Airway epithelial cell (primary cell): ENCODE measurements around a stretch of chr6.

- RAMPAGE, long total RNA: no peak
Observed at GRCh38 chr6:180091-180631, 112.1 kb upstream of the DUSP22 start.

- RAMPAGE, long total RNA: no peak
Observed at GRCh38 chr6:320624-320974, 28.3 kb downstream of the DUSP22 start.

DNA sequence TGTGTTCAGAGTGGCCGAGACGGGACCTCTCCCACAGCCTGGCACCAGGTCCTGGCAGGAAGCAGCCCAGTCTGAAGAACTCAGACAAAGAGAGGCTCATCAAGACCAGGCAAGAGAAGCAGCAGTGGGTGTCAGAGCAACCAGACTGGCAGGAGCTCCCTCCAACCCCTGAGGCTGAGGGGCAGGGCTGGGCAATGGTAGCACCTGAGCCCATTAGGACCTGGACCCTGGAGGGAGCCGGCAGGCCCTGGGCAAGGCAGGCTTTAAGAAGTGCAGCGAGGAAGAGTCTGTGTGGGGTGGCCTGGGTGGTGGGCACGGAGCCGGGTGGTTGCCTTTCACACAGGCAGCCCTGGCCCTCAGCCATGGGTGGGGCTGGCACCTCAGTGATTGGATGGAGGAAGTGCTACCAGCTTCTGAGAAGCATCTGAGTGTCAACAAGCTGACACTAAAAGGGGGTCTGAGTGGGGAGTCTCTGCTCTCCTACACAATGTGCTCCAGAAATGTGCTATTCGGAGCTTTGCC, 33.1 kb upstream of the IRF4 start:
- RAMPAGE, long total RNA: no peak

DNA sequence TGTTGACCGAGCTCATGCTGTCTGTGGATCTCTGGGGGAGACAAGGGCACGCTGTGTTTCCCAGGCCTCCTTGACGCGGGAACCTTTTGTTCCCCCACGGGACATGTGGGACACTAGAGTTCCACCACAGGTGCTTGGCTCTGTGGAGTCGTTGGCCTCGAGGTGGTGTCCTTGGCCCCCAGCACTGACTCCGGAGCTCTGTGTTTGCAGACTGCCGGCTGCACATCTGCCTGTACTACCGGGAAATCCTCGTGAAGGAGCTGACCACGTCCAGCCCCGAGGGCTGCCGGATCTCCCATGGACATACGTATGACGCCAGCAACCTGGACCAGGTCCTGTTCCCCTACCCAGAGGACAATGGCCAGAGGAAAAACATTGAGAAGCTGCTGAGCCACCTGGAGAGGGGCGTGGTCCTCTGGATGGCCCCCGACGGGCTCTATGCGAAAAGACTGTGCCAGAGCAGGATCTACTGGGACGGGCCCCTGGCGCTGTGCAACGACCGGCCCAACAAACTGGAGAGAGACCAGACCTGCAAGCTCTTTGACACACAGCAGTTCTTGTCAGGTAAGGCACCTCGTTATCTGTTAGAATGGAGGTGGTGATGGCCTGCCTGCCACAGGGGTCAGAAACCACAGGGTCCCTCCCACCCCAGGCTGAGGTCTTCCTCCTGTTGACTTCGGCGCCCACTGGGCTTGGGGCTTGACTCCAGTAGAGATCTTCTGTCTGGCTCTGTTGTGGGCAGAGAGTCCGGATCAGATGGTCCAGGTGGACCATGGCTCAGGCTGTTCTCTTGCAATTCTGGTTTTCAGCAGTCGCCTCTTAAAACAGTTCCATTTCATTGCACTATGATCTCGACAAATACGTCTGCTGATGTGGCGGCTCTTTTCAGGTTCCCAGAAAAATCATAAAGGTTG, 9.9 kb downstream of the IRF4 start:
- RAMPAGE, long total RNA: no peak

GRCh38 chr6:444853-445290, 53.3 kb downstream of the IRF4 start:
- RAMPAGE, long total RNA: no peak

DNA sequence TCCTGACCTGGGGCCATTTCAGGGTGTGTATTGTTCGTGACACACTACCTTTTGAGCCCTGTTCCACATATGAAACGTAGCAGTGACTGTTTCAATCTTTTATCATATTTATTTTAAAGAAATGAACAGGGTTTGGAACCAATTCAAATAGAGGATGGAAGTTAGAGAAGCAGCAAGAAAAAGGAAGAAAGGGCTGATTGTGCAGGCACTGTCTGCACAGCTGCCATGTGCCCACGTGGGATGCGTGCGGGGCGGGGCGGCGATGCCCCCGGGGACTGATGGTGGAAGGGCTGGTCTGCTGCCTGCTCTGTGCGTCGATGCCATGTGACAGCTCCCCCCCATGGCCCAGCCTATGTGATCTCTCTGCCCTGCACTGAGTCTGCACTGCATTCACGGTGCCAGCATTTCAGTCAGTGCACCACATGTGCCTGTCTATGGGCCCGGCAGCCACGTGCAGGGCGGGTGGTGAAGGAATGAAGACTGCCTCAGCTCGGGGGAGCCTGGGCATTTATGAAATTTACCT, 96.4 kb downstream of the IRF4 start:
- RAMPAGE, long total RNA: no peak

GRCh38 chr6:511929-512530, 120.5 kb downstream of the IRF4 start:
- RAMPAGE, long total RNA: no peak

GRCh38 chr6:1070085-1070554, 241.8 kb upstream of the FOXQ1 start:
- RAMPAGE, long total RNA: no peak

DNA sequence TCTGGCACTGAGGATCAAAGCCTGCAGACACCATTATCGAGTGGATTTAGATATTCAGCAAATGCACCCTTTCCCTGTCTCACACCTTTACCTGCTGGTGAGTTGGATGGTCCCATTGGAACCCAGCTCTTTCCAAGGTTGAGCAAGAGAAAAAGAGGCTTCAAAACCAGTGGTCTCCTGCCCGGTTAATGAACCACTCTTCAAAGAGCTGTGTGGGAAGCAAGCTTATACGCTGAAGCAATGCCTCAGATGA, 83.5 kb upstream of the FOXQ1 start:
- RAMPAGE, long total RNA: no peak

DNA sequence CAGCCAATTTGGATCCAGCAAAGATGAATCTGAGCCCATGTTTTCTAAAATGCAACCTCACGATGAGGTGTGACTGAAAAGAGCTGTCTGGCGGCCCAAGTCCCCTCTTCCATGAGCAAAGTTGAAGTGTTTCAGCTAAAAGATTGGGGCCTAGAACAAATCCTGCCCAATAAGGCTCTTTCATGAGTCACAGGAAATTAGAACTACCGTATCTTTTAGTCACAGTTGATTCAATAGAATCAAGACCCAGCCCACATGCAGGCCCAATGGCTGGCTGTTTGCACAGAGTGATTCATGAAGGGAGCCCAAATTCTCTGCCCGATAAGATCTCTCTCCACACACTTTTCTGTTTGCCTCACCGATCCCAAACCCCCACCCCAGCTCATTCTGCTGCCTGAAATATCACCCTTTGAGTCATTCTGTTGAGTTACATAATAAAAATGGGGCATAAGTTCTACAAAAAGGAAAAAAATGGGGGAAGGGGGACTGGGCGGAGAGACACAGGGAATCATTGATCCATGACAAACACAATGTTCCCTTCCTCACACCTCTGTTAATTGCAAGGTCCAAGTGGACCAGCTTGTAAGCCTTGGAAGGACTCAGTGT, 13.7 kb downstream of the FOXQ1 start:
- RAMPAGE, long total RNA: no peak

DNA sequence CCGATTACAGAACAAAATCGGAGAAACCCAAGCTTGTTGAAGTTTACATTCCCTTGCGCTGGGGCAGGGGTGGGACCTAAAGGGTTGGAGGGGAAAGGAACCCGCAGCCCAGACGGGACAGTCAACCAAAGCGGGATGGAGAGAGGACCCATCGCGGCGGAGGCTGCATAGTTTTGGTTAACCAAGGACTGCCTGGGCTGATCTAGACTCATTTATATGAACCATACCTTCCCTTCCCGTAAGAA, 3.7 kb upstream of the FOXF2 start:
- RAMPAGE, long total RNA: no peak

DNA sequence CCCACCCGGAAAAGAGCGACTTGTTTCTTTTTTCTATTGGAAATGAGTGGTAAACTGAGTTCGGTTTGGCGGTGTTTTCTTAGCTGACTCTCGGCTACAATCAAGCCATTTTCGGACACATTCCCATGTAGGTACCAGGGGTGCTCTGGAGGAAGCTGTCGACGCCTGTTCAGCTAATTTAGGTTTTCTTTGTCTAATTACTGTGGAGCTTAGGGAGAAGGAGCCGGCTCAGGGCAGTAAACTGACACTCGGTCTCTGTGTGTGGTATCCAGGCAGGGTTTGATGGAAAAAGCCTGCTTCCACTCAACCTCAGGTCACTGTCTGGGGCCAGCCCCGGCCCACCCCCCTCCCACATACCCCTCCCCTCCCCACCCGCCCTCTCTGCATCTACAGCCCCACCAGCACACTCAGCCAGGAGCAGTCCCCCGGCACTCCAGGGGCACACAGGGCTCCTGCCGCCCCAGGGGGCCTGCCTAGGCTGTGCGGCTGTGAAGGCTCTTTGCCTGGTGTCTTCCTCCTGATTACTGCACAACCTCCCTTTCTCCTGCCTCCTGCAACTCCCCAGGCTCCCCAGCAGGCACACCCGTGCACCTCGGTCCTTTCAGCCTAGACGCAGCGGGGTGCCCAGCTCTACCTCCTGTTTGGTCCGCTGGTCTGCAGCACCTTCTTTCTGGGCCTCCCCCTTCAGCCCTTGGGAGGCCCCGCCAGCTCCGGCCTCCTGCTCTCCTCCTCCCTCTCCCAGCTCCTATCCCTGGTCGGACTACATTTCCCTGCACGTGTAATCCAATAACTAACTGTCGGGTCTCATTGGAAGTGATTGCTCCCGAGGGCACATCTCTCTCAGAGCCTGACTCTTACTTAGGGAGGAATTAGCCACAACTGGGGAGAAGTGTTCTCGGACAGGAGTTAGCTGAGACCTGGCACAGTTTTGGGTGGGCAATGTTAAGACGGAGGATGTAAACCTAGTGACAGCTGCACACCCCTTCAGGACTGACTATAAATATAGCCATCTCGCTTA, 1.4 kb upstream of the FOXF2 start:
- RAMPAGE, long total RNA: no peak

DNA sequence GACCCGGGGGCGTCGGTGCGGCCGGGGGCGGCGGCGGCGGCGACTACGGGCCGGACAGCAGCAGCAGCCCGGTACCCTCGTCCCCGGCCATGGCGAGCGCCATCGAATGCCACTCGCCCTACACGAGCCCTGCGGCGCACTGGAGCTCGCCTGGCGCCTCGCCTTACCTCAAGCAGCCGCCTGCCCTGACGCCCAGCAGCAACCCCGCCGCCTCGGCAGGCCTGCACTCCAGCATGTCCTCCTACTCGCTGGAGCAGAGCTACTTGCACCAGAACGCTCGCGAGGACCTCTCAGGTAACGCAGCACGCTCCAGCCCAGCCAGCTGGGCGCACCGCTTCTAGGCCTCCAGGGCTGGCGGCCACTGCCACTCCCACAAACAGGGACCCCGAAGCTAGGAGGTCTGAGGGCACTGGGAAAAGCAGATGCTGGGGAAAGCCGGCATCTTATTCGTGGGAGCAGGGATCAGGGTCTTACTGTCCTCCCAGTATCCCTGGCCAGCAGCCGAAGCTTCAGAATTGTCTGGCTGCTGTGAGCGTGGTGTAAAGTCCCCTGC, 1.5 kb downstream of the FOXF2 start:
- RAMPAGE, long total RNA: no peak

DNA sequence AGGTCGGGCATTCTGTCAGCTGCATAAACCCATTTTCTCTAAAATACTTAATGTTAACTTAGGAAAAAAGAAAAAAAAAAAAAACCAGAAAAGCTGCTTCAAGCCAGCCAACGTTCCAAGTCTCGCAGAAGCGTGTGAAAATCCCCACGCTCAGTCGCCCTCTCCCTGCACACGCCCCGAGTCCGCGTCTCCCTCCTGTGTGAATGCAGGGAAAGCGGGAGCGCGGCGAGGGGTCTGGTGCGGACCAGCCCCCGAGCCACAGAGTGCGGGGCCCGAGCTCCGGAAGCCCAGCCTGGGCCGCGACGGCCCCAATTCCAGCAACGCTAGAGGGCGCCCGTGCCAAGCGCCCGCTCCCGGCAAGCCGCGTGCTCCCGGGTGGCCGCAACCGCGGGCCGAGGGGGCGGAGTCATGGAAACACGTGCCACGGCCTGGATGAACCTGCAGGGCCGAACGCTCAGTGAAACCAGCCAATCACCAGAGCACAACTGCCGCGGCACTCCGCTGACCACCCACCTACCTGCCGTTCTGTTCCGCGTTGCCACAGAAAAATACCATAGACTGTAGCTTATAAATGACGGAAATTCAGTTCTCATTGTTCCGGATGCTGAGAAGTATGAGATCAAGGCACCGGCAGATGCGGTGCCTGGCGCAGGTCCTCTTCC, 85.8 kb upstream of the FOXC1 start:
- RAMPAGE, long total RNA: no peak

DNA sequence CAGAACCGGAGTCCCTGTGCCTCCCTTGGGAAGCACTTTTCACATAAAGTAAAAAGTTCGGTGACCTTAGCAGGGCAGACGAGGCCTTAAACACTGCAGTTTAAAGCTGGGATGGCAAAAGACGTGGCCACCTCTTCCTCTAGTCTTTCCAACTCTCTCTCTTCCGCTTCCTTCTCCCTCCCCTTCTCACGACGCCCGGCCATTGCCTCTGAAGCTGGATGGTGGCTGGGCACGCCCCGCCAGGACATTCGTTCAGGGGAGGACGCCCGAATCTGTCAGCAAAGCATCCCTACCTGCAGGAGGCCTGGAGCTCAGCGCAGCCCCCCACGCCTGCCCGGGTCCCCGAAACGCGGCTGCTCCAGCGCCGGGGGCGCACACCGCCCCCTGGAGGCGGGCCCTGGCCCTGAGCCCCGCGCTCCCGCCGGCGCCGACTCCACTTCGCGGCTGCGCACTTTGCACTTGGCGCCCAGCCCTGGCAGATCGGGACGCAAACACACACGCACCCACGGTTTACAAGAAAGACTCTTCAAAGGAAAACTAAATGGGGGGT, 54.8 kb upstream of the FOXC1 start:
- RAMPAGE, long total RNA: no peak

- RAMPAGE, long total RNA: no peak
Observed at GRCh38 chr6:1781495-1781922, 171.8 kb downstream of the FOXC1 start.

GRCh38 chr6:1802421-1803086, 192.8 kb downstream of the FOXC1 start:
- RAMPAGE, long total RNA: no peak

DNA sequence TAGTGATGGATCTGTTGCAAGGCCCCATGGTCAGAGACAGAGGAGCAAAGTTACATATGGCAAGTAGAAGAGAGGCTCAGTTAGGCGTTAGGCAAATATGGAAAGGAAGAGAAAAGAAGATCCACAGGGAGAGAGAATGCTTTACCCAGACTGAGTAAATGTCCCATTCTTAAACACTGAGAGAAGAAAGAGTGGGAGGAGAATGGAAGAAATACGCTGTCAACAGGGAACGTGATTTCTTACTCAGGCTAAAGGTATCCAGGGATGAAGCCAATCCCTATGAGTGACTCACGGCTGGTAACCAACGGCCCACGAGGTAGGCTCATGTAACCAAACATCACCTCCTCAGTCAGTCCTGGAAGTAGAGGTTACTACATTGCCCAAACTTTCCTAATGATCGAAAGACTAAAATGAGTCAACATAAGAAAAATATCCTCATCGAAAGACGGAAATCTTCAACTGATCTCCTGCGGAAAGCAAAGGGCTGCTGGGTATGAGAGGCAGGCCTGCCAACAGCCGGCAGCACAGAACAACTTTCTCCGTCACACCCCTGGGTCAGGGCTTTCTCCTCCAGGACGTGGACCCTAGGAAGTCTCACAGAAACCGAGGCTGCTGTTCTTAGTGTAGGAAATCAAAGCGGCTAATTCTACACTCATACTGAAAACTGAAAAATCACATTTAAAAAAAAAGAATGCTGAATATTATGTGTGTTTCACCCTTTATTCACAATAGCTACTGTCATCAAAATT, 292.6 kb downstream of the GMDS start:
- RAMPAGE, long total RNA: no peak

GRCh38 chr6:2021473-2021875, 223.9 kb downstream of the GMDS start:
- RAMPAGE, long total RNA: no peak

- RAMPAGE, long total RNA: no peak
Observed at GRCh38 chr6:2081177-2081482, 164.3 kb downstream of the GMDS start.